Neutrophil (primary cell): ENCODE data around the gene CDX1.

DNA sequence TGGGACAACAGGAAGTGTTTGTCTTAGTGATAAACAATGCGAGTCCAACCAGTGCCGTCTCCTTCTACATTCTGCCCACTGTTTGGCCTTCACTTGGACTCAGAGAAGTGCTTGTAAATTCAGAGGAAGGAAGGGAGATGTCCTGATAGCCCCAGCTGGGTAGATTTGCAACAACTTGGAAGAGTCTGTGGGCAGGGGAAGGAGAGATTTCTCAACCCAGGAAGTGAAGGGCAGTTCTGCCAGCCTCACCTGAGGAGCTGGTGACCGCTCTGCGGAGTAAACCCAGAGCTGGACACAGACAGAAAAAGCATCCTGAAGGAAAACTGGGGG lies 17.8 kb downstream of the AFAP1L1 start:
- PRO-cap, result no peak

DNA sequence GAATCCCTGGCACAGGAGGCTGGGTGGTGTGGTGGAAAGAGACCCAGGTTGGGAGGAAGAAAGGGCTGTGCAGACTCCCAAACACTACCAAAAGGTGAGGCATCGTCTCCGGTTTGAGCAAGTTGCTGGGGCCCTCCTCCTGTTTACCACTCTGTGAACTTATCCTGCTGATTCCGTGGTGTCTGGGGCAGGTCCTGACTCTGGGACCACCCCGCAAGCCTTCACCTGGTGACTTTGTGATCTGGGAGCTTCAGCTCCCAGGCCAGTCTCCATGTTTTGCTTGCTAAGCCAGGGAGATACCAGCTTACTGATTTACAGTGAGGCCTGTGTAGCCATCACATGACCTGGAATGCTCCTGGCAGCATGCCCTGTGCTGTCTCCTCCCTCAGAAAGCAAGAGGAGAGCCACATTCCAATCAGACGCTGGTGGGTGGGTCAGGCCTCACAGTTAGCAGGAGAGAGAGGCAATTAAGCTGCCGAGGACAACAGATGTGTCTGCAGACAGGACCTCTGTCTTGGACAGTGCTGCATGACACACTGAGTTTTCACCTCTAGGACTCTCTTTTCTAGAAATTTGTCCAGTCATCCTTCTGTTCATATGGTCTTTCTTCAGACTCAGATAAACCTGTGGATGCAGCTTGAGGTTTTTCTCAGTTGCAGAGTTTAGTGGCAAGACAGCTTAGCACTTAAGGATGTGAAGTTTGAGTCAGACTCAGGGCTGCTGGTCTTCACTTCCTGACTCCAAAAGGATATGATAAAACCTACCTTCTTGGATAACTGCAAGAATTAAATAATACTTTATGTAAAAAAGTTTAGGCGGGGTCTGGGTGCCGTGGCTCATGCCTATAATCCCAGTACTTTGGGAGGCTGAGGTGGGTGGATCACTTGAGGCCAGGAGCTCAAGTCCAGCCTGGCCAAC lies 24.4 kb upstream of the GRPEL2 start:
- PRO-cap, result no peak

- PRO-cap, result no peak
Observed at GRCh38 chr5:149406303-149406537, 27.1 kb upstream of the IL17B start.

DNA sequence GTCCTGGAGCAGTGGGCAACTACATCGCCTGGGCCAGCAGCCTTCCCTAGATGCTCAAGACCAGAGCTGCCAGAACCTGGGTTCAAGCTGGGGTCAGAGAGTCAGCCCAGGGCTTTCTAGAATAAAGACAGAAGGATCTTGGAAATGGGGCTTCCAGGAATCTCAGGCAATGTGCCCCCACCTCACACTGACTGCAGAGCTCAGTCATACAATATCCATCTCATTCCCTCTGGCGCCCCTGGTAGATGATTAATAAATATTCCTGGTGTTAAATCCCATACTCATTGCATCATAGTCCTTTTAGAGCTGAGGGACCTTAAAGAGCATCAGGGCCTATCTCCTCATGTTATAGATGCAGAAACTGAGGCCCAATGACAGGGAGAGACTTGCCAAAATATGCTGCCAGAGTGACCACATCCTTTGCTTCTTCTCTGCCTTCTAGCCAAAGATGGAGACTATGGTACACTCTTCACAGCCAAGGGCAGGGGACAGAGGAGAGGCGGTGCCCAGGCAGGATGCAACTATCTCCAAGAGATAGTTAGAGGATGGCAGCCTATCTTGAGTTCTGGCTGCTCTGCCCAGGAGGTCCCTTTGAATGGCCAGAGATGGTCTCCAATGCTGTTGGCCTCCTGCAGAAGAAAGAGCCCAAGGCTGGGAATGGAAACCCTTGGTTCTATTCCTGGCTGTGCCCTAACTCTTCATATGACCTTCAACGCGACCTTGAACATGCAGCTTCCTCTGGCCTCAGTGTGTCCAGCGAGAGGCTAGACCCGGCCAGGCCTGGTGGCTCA lies 36.2 kb upstream of the IL17B start:
- PRO-cap, result no peak

- PRO-cap, result no peak
Observed at GRCh38 chr5:149424373-149425154, 45.5 kb upstream of the IL17B start.

DNA sequence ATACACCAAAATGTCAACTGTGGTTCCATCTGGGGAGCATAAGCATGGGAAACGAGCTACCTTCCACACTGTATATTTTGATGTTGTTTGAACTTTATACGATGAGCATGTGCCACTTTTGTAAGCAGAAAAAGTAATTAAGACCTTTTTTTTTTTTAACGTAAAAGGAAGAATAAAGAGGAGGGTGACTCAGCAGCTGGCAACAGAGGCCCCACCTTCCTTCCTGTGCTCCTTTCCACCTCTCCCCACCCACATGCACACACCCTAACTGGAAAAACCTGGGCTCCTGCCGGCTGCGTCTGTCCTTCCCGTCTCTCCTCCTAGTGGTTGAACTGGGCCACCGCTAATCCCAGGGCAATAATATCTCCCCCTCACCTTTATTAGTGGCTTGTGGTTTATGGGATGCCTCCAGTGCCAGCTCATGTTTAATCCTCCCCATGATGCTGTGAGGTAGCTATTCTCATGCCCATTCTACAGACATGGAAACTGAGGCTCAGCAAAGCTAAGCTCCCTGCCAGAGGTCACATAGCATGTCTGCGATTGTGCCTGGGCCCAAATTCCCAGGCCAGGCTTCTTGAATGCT lies 60.8 kb upstream of the IL17B start:
- PRO-cap, result no peak

GRCh38 chr5:149512923-149513750 lies 38.1 kb downstream of the CSNK1A1 start:
- PRO-cap, result no peak

- PRO-cap, result no peak
Observed at GRCh38 chr5:149740711-149741646, 10.9 kb downstream of the PPARGC1B start.

GRCh38 chr5:149792936-149793819 lies 63.1 kb downstream of the PPARGC1B start:
- PRO-cap, result no peak

DNA sequence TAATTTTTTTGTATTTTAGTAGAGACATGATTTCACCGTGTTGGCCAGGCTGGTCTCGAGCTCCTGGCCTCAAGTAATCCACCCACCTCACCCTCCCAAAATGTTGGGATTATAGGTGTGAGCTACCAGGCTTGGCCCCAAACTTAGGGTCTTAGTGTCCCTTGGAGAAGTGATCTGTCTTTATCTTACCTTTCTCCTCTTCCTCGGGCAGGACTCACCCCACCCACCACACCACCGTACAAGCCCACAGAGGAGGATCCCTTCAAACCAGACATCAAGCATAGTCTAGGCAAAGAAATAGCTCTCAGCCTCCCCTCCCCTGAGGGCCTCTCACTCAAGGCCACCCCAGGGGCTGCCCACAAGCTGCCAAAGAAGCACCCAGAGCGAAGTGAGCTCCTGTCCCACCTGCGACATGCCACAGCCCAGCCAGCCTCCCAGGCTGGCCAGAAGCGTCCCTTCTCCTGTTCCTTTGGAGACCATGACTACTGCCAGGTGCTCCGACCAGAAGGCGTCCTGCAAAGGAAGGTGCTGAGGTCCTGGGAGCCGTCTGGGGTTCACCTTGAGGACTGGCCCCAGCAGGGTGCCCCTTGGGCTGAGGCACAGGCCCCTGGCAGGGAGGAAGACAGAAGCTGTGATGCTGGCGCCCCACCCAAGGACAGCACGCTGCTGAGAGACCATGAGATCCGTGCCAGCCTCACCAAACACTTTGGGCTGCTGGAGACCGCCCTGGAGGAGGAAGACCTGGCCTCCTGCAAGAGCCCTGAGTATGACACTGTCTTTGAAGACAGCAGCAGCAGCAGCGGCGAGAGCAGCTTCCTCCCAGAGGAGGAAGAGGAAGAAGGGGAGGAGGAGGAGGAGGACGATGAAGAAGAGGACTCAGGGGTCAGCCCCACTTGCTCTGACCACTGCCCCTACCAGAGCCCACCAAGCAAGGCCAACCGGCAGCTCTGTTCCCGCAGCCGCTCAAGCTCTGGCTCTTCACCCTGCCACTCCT lies 106.2 kb downstream of the PPARGC1B start:
- PRO-cap, result no peak

GRCh38 chr5:149930127-149930419 lies 14.5 kb downstream of the PDE6A start:
- PRO-cap, result no peak

DNA sequence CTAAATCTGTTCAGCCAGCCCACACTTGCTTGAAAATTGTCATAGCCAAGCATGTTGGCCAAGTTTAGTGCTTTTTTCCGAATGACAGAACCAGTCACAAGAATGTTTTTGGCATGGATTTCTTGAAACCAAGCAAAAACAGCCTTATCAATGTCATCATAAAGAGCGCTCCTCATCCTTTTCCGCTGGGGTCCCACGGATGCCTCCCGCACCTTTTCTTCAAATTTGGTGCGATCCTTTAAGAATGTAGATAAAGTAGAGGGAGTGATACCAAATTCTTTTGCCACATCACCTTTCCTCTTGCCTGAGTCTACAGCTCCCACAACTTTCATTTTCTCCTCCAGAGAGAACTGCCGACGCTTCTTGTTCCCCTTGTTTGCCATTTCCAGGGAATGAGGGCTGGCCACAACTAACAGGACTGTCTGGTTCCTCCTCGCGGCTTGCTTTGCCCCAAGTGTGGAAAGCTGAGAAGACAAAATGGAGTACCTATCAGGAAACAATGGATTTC lies 4.4 kb downstream of the TIGD6 start:
- PRO-cap, result no peak

- PRO-cap, result no peak
Observed at GRCh38 chr5:150052360-150052786, 34.0 kb downstream of the CSF1R start.

- PRO-cap, result no peak
Observed at GRCh38 chr5:150137135-150137807, 18.4 kb downstream of the PDGFRB start.

GRCh38 chr5:150138447-150139267 lies 17.0 kb downstream of the PDGFRB start:
- PRO-cap, result no peak

DNA sequence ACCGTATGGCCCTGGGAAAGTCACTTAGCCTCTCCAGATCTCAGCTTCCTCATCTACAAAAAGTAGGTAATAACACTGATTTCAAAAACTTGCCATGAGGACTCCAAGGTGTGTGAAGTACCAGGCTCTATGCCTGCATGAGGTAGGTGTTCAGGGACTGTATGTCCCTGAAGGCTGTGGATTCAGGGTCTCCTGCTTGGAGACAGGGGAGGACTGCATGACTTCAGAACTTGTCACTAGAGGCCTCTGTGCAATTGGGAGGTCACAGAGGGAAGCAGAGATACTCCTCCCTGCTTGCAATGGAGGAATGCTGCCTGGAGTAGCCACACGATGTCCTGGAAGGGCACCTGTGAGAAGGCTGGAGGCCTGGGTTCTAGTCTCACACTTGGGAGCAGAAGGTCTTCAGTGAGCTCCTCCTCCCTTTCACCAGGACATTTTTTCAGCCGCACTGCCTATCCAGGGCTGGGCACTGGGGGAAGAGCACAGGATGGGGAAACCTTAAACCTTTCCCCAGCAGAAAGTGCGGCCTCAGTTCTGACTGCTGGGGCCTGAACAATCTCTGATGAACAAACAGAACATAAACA lies 2.1 kb downstream of the PDGFRB start:
- PRO-cap, result no peak

GRCh38 chr5:150166299-150166905 lies at the start of gene CDX1:
Gene CDX1 (plus strand): TSS chr5:150166778.
- PRO-cap, result no peak

DNA sequence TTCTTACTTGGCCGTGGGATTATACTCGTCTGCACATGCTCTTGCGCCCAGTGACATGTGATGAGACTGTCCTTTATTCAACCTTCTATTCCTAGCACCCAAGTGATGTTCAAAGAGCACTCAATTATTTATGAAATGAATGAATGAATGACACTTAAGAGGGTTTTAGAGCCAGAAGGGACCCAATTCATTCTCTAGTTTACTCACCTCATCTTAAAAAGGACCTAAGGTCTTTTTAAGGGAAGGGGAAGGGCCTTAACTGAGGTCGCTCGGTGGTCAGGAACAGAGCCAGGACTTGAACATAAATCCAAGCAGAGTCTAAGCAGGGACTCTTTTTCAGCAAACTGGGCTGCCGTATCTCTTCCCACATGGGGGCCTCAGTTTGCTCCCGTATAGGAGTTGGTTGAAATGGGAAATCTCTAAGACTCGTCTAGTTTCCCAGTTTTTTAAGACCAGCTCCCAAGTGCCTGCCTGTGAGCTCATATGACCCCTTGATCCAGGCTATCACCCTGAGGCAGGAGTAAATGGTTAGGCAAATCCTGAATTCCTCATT lies 3.3 kb downstream of the ARSI start:
- PRO-cap, result no peak

DNA sequence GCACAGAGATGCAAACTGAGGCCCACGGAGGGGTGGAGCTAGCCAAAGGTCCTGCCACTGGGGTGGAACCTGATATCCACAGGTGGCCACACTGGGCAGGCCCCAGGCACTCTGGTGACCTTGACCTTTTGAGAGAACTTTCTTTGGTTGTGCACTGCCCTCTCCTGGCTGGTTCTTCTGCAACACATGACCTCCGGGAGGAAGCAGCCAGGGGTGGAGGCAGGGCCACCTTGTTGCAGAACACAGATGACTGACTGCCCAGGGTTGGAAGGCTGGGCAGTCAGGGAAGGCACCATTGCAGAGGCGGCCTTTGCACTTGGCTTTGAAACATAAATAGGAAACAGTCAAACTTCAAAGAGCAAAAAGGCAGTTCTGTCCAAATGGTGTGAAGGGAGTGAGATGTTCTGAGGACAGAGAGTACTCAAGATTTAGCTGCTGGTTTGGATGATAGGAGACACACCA lies 6.9 kb upstream of the TCOF1 start:
- PRO-cap, result no peak

- PRO-cap, result no peak
Observed at GRCh38 chr5:150412960-150413300, 220 bp upstream of the CD74 start.